Karpas-422 (cell line): Measurements from ENCODE around the genes PYGB, ZNF337 and DEFB115.

- PRO-cap = bidirectional peak, plus-strand start at chr20:25248064, minus-strand start at chr20:25247969
- RAMPAGE, long total RNA = start-site peak on the plus strand at chr20:25248358-25248368, 34 and 25 reads in 2 replicates
Observed at GRCh38 chr20:25247876-25249111, at the start of gene PYGB. Gene PYGB (plus strand): TSS chr20:25248085.

DNA sequence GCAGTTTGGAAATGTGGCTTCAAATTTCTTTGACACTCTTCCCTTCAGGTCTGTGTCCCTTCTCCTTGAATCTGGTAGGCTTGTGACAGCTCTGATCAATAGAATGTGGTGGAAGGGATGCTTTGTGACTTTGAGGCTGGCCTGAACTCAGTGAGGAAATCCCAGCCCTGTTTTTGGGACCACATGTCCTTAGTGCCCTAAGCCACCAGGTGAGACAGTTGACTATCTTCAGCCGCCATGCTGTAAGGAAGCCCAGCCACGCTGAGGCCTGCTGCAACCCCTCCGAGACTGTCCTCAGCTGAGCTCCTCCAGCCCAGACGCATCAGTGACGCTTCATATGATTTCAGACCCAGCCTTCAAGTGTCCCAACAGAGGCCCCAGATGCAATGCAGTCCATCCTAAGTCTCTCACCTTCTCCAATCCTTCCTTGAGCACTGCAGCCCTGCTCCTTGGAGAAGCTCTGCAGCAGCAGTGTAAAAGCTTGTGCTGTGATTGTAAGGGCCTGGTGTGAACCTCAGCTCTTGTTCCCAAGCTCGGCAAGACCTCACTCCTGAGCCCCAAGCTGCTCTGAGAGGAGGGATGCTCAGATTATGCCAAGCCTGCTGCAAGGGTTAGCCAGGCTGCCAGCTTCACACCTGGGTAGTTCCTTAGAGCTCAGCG, 76.2 kb downstream of the NINL start:
- PRO-cap = no peak
- RAMPAGE, long total RNA = no peak

DNA sequence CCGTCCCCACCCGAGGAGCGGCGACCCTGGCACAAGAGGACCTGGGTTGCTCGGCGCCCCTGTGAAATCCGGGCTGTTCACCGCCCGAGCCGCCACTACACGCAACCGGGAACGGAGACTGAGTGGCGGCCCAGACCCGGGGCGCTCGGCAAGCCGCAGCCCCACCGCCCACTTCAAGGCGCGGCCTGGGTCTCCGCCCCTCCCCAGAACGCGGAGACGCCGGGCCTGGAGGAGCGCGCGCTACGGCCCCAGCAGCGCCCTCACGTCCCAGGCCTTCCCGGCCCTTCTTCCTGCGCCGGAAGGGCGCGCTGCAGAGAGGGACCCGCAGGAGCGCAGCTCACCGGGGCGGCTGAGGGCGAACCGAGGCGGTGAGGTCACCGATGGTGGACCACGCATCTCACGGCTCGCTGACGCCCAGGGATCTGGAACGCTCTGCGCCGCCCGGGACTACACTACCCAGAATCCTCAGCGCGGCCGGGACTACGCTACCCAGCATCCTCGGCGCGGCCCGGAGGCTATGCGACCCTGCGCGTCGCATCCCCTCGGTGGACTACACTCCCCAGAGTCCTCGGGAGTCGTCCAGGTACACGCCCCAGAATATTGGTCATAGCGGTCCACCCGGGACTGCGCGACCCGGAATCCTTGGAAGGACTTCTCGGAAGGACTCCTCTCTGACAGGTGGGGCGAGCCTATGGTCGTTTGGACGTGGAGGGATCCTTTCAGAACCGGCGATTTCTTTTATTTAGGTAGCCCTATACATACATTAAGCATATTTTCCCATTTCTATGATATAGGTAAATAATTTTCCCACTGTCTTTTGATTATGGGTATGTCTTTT, at the start of gene ZNF337:
ZNF337 (minus strand) TSS at position 436 of the 838 bp plus-strand sequence.
- PRO-cap = bidirectional peak, plus-strand start at position 206 of the sequence, minus-strand start at position 120 of the sequence
- RAMPAGE, long total RNA = start-site peak on the minus strand centred at position 412 of the sequence, 94 bp wide, 43 and 46 reads in 2 replicates

DNA sequence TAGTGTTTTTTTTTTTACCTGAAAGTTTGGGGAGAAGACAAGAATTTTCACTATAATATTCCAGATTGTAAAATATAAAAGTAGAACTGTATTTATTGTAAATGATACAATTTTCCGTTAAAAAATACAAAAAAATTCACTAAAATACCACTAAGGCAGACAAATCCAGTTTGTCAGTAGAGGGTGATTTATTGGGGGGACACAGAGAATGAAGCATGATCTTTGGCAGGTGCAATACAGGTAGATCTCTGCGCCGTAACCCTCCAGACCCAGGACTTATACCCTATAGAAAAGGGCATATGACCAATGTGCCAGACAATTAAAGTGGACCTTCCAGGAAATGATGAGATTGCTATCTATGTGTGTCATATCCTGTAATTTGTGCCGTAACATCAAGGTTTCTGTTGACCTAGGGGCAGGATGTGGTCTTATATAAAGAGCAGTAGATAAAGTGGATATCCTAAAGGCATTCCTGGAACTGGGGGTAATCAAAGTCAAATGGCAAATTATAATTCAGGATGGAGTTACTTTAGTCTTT, 42.9 kb upstream of the ZNF337 start:
- PRO-cap = no peak
- RAMPAGE, long total RNA = no peak

DNA sequence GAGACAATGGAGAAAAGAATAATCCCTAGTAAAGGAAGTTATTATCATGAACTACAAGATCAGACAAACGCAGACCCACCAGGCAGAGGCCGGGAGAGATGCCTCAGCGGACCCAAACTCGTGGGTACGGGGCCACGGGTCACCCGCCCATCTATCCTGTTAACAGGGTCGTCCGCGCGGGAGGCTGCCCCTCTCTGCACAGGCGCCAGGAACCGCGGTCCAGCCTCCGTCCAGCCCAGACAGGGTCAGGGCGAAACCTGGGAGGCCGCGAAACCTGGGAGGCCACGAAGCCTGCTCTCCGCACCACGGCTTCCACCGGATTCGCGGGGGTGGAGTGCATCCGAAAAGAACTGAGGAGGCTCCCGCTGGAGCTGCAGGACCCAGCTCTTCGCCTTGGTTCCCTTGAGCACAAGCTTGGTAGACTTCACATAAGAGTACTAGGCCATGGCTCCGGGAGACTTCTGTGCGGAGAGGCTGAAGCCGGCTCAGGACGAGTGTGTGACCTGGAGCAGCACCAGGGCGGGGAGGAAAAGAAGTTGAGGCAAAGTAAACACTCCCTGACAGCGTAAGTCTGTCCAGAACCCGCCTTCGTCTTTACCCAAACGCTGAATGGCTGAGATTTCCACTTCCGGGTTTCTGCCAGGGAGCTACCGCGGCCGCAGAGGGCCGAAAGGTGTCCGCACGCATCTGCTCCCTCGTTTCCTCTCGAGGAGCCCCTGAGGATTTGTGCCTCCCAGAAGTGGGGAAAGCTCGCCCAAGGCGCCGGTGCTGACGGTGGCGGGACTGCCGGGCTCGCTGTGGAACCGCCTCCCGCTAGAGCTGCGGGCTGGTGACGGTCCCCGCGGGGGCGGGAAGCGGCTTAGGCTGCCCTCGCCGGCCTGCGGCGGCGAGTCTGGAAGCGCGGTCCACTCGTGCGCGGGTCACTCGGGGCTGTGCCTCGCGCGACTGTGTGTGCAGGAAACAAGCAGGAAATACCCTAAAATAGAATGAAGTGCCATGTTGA, 1760.4 kb upstream of the DEFB115 start:
- PRO-cap = no peak
- RAMPAGE, long total RNA = no peak

DNA sequence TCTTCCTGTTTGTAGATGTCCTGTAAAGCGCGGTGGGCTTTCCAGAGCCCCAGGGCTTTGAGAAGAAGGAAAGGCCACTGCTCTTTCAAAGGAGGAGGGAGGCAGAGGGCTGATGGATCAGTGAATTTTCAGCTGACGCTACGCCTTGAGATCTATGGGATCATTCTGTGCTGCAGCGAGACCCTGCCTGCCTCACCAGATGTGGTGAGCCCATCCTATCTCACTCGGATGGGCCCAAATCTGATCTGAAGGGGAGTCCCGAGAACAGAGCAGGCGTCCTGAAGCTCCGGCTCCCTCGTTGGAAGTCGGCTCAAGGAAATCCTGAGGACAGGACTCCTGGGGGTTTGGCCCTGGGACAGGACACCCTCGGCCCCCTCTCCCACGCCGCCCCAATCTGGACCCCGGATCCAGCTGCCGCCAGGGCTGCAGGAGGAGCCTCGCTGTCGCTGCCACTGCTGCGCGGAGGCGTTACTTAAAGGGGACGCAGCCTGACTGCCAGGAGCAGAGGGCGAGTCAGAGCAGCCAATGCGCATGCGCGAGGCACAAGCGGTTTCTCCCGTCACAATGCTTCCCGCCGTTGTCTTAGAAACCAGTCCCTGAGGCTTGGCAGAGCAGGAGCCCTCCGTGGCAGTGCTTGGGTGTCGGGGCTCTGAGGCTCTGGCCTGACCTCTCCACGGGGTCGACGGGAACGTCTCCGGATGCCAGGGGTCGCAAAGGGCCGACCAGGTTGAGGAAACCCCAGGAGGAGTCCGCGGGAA, 1568.0 kb upstream of the DEFB115 start:
- PRO-cap = no peak
- RAMPAGE, long total RNA = no peak

GRCh38 chr20:30283273-30284020, 974.0 kb upstream of the DEFB115 start:
- PRO-cap = no peak
- RAMPAGE, long total RNA = no peak

DNA sequence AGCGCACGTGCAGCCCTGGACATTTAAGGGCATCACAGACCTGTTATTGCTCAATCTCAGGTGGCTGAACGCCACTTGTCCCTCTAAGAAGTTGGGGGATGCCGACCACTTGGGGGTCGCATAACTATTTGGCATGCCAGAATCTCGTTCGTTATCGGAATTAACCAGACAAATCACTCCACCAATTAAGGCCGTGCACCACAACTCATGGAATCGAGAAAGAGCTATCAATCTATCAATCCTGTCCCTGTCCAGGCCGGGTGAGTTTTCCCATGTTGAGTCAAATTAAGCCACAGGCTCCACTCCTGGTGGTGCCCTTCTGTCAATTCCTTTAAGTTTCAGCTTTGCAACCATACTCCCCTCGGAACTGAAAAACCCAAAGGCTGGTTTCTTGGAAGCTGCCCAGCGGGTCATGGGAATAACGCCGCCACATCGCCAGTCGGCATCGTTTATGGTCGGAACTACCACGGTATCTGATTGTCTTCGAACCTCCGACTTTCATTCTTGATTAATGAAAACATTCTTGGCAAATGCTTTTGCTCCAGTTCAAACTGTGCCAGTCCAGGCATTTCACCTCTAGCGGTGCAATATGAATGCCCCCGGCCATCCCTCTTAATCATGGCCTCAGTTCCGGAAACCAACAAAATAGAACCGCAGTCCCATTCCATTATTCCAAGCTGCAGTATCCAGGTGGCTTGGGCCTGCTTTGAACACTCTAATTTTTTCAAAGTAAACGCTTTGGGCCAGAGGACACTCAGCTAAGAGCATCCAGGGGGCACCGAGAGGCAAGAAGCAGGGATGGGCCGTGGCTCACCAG, 770.8 kb upstream of the DEFB115 start:
- PRO-cap = no peak
- RAMPAGE, long total RNA = no peak

DNA sequence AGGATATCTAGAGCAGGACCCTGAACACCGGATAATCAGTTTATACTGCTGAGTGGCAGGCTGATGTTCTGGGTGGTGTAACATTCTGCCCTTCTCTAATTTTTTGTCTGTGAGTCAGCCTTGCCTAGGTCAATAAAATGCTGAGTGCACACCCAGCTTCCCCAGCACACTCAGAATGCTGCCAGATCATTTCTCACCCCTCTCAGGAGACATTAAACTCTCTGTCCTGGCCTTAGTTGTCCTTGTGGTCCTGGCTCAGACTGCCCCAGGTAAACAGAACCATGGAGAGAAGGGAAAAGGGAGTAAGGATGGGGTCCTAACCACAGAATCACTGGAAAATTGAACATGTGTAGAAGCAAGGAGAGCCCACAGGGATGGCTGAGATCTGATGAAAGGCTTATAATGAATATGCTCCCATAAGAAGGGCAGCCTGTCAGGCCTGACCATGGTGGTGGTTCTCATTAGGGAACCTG, at the start of gene DEFB115:
DEFB115 (plus strand) TSS at position 176 of the 473 bp plus-strand sequence.
- PRO-cap = no peak
- RAMPAGE, long total RNA = no peak

- PRO-cap = no peak
- RAMPAGE, long total RNA = no peak
Observed at GRCh38 chr20:31475942-31476339, 853 bp downstream of the REM1 start.

DNA sequence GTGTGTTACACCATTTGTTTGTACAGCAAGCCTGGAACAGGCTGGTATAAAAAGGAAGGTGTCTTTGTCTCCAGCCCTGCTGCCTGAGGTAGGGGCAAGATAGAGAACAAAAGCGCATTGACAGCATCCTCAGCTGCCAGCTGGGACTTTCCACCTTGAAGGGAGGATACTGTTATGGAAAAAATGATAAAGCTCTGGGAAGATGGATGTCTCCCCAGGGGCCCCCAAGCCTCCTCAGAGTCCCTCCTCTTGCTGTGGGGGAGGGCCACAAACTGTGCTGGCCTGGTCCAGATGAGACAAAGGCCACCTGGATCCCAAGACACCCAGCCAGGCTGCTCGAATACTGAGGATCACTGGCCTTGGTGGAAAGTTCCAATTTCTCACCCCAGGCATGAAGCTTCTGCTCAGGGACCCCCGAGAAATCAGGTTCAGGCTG, 13.0 kb downstream of the REM1 start:
- PRO-cap = no peak
- RAMPAGE, long total RNA = no peak

GRCh38 chr20:31638119-31638508, 402 bp downstream of the COX4I2 start:
- PRO-cap = no peak
- RAMPAGE, long total RNA = no peak

- PRO-cap = no peak
- RAMPAGE, long total RNA = no peak
Observed at GRCh38 chr20:31644743-31645008, 7.0 kb downstream of the COX4I2 start.

GRCh38 chr20:31662214-31662738, 24.6 kb downstream of the COX4I2 start:
- PRO-cap = no peak
- RAMPAGE, long total RNA = no peak

- PRO-cap = no peak
- RAMPAGE, long total RNA = no peak
Observed at GRCh38 chr20:31710318-31711319, 12.0 kb downstream of the BCL2L1 start.

DNA sequence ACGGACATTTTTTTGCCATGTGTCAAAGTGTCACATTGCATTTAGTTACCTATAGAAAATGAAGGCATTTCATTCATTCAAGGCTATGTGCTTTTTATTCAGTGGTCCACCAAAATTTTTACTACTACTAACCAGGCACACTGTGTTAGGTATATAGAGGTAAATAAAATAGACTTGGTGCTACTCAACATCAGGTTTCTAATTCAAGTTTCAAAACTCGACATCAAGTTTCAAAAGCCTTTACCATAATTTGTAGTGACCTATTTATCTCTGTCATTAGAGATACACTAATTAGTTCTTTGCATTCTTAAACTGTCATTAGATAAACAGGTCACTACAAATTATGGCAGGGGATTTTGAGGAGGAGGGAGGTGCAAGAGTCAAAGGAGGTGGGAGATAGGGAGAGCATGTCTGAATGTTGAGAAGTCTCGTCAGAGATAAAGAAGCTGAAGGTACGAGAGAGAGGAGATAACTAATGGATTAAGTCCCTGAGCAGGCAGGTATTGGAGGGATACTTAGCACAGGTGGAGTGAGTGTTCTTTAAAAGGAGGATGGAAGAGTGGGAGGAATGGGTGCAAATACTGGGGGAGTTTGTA, 39.8 kb upstream of the MYLK2 start:
- PRO-cap = no peak
- RAMPAGE, long total RNA = no peak

DNA sequence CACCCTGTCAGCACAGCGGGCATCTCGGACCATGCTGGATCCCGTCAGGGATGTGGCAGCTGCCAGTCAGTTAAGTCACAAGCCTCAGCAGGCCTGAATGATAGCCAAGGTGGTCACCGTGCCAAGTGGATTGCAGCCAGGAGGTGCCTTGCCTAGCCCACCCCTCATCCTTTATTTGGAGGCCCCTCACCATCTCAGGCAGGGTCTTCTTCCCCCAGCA, 7.3 kb upstream of the MYLK2 start:
- PRO-cap = no peak
- RAMPAGE, long total RNA = no peak

- PRO-cap = no peak
- RAMPAGE, long total RNA = no peak
Observed at GRCh38 chr20:31812187-31812800, 6.9 kb upstream of the MYLK2 start.

GRCh38 chr20:31833707-31834399, 11.6 kb downstream of the FOXS1 start:
- PRO-cap = no peak
- RAMPAGE, long total RNA = no peak

- PRO-cap = no peak
- RAMPAGE, long total RNA = no peak
Observed at GRCh38 chr20:31841857-31842336, 3.5 kb downstream of the FOXS1 start.